GM23338 (cell line): ENCODE measurements around a stretch of chr9.

DNA sequence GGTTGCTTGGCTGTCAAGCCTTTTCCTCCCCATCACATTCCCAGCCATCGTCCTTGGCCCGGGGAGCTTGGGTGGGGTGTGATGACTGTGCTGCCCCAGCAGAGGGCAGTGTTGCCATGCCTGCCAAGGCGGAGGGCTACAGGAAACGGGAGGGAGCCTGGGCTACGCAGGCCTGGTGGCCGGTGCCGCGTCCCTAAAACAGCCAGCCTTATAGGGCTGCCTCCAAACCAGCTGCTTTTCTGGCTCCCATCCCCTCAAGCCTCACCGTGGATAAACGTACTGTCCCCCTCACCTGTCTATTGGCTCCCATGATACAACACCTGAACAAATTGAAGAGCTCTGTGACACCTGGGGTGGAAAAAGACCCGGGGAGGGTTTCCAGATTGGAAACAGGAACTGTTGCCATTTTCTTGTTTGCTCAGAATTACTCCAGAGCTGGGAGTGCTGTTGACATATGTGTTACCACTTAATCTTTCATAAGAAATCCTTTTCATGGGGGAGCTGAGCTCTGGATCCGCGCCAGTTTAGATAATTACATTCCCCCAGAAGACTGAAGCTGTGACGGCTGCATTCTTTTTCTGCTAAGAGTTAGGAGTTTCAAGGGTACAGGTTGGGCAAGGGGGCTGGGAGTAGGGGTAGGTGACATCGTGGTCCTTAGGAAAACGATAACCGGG is 72.9 kb upstream of the ASTN2 start:
- PRO-cap: unidirectional peak, plus-strand start at position 169 of the sequence
- RAMPAGE, long total RNA: no peak

GRCh38 chr9:118331424-118332242 is 627.4 kb downstream of the TLR4 start:
- PRO-cap: no peak
- RAMPAGE, long total RNA: no peak

DNA sequence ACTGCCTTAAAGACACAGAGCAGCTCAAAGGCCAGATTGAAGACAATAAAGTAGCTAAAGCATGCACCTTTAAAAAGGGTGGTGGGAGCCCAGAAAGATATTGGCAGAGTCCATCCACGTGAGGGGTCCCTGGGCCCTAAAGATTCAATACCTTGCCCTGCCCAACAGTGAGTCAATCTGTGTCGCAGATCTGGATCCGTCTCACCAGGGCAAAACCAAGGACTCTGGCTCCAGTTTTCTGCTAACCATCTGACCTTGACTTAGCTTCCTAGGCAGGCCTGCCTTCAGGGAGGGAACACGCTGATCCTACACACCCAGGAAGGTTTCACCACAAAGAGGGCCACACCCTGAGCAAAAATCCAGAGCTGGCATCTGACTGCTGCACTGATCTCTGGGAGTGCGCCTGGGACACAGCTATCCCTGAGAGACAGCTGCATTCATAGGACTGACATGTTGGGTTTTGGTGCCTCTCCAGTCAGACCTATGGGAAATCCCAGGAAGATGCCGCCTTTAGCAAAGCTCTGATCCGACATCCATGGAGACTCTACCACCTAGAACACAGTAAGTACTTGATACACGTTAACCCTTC is 47.6 kb downstream of the CDK5RAP2 start:
- PRO-cap: no peak
- RAMPAGE, long total RNA: no peak

DNA sequence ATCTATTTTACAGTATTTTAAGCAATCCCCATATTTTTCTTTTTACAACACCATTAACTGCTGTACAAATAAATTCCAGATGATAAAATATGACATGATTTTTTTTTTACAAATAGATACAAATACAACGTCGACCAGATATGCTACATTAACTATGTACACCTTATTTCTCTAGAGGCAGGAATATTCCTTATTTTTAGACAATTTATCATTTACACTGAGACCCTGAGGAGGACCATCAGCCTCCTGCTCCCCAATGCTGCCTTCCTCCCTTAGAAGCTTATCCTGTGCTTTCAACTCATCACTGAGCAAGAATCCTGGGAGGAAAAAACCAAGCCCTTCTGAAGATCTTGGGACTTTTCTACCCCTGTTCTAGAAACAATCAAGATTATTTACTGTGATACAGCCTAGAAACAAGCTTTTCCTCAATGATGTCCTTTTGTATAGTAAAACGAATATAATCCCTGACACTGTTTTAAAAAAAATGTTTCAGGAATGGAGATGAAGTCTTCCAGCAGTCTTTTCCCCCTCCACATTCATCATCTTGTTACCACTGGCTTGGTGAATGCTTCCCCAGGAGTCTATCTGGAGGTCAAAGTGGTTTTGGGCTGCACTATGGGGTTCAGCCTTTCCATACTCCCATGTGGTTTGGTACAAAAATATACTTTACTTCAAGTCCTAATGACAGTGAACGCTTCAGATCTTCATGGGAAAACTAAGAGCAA is 24.5 kb upstream of the CDK5RAP2 start:
- PRO-cap: no peak
- RAMPAGE, long total RNA: no peak

- PRO-cap: no peak
- RAMPAGE, long total RNA: no peak
These were observed 29.1 kb upstream of the CDK5RAP2 start for GRCh38 chr9:120608804-120609658.

GRCh38 chr9:120630996-120631574 is 51.1 kb upstream of the CDK5RAP2 start:
- PRO-cap: no peak
- RAMPAGE, long total RNA: no peak

DNA sequence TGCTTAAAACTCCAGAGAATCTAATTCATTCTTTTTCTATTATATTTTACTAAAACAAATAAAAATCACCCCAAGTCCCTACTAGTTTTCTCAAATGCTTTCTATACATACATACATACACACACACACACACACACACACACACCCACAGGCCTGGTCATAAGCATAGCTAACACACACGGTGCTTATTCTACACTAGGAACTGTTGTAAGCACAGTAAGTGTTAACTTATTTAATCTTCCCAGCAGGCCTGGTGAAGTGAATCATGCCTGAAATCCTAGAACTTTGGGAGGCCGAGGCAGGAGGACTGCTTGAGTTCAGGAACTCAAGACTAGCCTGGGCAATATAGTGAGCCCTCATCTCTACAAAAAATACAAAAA is 2.6 kb downstream of the MEGF9 start:
- PRO-cap: no peak
- RAMPAGE, long total RNA: no peak

DNA sequence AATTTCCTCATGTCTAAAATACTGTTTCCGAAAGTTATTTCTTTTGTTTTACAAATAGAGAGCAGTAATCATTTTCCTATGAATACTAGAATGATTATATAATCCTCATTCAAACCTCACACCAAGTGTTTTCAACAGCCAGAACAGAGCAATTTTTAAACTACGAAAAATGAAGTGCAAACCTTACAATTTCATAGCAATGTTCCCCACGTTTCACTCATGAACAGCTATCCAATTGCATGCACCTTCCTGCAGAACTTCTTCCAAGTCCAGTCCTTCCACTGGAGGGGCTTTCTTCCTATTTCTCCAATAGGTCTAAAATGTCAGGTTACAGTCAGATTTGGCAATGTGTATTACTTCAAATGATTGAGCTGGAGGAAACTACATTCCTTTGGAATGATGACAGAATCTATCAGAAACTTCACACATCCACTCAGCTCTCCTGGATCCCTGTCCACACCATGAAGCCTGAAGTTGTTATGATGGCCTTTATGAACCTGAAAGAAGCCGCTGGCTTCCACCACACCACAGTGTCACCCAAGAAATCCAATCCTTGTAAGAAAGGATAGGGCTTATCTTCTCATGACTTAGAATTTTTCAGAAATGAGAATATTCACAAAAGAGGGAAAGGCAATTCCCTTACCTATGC is 32.3 kb downstream of the FBXW2 start:
- PRO-cap: no peak
- RAMPAGE, long total RNA: no peak

DNA sequence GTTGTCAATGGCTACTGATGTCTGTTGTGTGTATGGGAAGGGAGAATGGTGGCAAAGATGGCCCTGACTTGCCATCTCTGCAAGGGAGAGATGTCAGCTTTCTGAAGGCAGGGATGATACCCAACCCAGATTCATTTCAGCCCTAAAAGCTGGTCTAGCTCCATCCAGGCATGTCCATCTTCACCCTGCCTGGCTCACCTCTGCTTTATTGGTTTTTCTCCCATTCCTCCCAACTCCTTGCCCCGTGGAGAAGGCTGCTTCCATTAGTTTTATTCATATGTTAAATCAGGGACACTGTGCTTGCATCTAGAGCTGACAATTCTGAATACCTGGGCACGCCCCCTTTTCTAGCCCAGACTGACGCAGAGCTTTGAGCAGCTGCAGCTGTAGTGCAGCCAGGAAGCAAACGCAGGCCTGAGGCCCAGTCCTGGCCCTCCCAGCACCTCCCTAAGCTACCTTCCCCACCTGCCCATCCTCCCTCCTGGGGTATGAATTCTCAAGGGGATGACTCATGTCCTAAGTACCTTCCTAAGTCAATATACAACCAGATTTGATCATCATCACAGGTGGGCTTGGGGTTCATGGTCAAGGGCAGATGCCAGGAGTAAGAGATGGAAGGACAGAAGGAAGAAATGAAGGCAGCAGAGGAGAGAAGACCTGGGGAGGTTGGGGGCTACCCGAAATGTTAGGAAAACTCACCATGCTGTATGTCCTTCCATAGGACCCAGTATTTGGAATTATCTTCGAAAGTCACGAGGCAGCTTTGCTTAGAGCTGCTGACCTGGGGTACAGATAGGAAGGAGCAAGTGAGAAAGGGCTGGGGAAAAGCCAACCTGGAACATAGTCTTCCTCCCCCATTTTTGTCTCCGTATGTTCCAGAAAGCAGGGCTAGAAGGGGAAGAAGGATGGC is 3.5 kb downstream of the PHF19 start:
- PRO-cap: bidirectional peak, plus-strand start at position 355 of the sequence, minus-strand start at position 207 of the sequence
- RAMPAGE, long total RNA: no peak

GRCh38 chr9:120925384-120925553 is 1.3 kb downstream of the TRAF1 start:
- PRO-cap: no peak
- RAMPAGE, long total RNA: no peak

DNA sequence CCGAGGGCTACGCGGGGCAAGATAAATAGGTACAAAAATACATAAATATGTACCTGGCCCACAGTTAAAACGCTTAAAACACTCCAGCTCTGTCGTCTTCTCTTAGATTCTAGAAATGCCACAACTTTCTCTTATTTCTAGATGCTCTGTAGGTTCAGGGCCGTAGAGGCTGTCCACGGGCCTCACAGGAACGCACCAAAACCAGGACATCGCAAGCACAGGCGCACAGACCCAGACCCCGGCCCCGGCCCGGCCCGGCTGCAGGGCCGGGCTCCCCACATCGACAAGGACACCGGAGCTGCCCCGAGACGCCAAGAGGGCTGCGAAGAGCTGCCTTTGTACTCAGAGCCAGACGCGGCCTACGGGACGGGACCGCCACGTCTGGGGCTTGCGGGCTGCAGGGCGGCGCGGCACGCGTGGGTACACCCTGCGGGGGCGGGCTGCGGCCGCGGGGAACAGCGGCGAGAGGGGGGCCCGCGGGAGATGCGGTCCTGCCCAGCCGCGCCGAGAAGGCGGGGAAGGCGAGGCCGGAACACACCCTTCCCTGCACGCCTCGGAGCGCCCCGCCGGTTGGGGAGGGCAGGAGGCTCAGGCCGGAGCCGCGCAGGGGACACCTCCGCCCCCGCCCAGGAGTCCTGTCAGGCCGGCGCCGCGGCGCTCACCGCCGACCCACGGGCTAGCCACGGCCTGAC is 700 bp downstream of the RAB14 start:
- PRO-cap: unidirectional peak, plus-strand start at position 278 of the sequence; unidirectional peak, plus-strand start at position 315 of the sequence; bidirectional peak, plus-strand start at position 569 of the sequence, minus-strand start at position 572 of the sequence
- RAMPAGE, long total RNA: no peak

DNA sequence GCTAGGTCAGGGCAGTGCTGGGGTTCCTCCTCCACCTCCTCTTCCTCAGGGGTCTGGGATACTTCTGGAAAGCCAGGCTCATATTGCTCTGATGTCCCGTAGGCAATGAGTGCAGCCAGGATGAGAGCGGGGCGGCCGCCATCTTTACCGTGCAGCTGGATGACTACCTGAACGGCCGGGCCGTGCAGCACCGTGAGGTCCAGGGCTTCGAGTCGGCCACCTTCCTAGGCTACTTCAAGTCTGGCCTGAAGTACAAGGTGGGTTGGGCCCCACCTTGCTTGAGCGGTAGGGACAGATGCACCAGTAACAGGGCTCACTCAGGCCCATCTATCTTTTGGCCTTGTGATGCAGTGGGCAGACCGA is 34.8 kb downstream of the GSN start:
- PRO-cap: no peak
- RAMPAGE, long total RNA: no peak

- PRO-cap: no peak
- RAMPAGE, long total RNA: no peak
These were observed 45.7 kb downstream of the STOM start for GRCh38 chr9:121324162-121324875.

- PRO-cap: no peak
- RAMPAGE, long total RNA: no peak
These were observed 10.3 kb downstream of the STOM start for GRCh38 chr9:121359689-121360168.

DNA sequence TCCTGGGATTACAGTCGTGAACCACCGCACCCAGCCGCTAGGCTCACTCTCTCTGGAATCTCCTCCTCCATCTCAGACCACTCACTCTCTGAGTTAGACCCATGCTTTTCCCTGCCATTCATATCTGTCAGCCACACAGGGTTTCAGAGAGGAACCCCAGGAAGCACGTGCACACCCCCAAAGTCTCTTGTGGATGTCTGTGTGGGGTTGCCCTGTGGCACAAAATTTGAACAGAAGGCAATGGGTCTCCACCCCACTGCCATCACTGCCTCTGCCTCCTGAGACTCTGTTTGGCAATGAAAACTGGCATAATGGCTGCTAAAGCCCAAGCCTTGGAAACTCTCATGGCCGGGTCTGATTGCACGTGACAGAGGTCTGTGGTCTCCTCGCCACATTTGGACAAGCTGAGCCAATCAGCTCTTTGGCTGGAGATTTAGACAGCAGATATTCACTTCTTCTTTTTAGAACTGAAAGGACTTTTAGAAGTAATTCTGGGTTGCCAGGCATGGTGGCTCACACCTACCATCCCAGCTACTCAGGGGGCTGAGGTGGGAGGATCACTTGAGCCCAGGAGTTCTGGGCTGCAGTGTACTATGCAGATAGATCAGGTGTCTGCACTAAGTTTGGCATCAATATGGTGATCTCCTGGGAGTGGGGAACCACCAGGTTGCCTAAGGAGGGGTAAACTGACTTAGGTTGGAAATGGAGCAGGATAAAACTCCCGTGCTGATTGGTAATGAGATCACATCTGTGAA is 5.4 kb downstream of the GGTA1 start:
- PRO-cap: no peak
- RAMPAGE, long total RNA: no peak

DNA sequence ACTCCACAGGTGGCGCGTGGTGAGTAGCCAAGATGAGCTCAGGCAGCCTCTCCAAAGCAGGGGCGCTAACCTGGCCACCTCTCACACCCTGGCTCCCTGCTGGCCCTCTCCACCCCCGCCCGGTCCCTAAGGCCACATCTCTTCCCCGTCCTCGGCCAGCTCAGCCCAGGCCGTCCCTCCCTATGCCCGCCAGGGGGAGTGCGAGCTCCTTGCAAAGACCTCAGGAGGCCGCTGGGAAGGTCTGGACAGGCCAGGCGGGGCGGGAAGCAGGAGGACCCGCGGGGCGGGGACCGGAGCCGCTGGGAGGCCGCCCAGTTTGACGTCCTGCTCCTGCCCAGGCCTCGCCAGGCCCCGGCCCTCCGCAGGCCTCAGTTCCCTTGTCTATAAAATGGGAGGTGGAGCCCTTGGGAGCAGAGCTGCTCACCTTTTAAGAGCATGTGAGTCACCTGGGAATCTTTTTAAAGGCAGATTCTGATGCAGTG is 46.3 kb upstream of the GGTA1 start:
- PRO-cap: unidirectional peak, plus-strand start at position 314 of the sequence
- RAMPAGE, long total RNA: no peak

DNA sequence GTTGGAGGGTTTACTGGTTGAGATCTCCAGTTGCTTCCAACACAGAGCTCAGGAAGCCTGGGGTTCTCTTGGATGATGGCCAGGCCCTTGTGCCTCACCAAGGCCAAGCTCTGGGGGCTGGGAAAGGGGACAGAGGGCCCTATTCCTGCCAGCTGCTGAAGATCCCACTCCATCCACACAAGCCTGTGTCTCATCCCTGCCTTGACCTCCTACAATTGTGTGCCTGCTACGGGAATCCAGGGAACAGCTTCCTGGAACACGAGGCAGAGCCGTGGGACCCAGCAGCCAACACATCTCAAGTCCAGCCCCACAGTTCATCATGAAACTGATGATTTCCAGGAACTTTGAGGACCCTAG is 57.9 kb upstream of the GGTA1 start:
- PRO-cap: no peak
- RAMPAGE, long total RNA: no peak

DNA sequence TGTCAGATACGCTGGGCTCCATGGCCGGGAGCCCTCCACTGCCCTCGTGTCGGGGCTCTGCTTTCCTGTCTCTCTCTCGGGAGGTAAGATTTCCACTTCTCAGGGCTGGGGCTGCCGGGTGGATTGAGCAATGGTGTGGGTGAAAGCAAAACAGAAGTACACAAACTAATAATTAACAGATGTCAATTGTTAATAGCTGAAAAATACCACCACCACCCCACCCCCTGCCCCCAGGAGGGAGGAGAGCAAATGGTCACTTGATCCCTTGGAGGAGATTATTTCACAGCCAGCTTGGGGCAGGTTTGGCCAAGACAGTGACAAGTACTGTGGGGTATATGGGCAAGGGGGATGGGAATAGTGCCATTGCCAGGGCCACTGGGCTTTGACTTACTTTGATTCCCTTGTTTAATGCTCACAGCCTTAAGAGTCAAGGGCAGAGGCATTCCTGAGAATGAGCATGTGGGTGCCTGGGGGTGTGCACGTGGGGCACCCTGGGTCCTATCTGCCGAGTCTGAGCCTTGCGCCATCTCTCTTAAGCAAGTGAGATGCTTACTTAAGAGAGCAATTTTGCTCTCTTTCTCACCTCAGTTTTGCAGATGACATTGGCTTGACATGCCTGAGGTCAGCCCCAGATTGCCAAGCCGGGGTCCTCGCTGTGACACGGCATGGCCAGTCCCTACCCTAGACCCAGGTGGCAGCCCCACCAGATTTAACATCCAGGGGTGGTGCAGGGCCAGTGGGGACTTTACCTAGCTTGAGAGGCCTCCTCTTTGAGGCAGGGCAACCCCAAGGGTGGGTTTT is 28.7 kb upstream of the DAB2IP start:
- PRO-cap: no peak
- RAMPAGE, long total RNA: no peak

DNA sequence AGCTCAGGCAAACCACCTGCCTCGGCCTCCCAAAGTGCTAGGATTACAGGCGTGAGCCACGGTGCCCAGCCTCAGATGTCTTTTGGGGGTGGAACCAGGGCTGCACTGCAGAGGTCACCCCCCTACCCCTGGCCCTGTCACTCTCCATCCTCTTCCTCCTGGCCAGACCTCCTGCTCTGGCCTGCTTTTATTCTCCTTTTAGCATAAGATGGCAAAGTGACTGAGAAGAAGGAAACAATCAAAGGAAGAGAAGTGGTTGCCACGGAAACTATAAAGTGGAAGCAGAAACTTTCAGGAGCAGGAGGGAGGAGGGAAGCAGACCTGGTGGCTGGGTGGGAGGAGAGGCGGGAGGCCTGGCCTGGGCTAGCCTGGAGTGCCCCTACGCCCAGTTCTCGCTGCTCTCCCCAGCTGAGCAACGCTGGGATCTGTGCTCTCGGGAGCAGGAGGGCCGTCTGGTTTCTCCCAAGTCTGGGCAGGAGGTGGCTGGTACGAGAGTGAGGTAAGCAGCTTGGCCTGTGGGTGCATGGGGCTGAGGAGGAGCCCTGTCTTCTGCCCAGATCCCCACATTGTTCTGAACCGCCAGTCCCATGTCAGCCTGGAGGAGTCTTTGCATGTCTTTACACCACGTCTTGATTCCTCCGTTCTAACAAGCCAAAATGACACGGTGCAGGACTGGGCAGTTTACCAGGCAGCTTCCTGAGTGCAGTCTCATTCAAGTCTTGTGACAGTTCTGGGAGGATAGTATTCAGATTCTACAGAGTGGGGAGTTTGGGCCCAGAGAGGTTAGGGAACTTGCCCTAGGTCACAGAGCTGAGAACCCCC is 15.1 kb upstream of the DAB2IP start:
- PRO-cap: no peak
- RAMPAGE, long total RNA: no peak

DNA sequence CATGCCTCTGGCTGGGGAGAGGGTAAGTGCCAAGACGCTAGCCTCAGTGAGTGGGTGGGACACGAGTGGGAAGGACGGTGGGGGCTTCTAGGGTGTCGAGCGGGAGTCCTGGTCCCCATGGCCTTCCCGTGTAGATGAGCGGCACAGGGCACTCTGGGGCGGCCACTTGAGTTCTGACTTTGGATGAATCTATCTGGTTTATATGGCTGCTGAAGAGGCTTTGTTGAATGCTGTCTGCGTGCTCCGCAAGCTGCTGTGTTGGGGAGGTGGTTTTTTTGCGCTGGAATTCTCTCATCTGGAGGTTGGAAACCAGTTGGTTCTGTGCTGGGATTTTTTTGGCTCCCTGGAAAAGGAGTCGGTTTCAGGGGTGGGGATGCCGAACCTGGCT is 50.5 kb downstream of the DAB2IP start:
- PRO-cap: no peak
- RAMPAGE, long total RNA: no peak